Peripheral blood mononuclear cell (primary cell): ENCODE data around the genes PMS1 and MSTN.

DNA sequence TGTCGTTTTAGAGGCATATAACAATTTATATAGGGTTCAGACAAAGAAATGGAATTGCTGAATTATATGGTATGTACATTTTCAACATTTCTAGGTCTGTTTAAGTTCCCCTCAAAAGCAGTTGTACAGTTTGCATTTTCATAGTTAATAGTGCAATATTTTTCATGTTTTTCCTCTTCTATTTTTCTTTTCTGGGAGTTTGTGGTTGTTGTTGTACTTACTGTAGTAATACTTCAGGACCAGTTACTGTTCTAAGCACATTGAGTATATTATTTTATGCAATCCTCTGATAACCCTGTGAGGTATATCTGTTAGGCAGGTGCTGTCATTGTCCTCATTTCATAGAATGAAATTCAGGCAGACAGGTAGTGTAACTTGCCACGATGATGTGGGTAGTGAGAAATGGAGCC lies 22.8 kb downstream of the FAM171B start:
- PRO-cap, 8 experiments: no peak in any of the 8 experiments

DNA sequence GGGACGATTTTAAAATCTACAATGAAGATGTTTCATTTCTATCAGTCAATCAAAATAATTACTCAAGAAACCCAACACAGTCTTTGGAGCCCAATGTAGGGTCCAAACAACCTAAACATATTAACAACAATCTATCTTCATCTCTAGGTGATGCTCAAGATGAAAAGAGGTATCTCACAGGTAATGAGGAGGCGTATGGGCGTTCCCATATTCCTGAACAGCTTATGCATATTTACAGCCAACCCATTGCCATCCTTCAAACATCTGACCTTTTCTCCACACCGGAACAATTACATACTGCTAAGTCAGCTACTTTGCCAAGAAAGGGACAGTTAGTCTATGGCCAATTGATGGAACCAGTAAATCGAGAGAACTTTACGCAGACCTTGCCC lies 67.8 kb downstream of the FAM171B start:
- PRO-cap, 8 experiments: no peak in any of the 8 experiments

- PRO-cap, 8 experiments: peak in 2 of 8 experiments; most common minus-strand start chr2:187358145 (in 2)
Measured at GRCh38 chr2:187358011-187358438, 90.0 kb downstream of the CALCRL start.

- PRO-cap, 8 experiments: no peak in any of the 8 experiments
Measured at GRCh38 chr2:187404005-187404352, 44.1 kb downstream of the CALCRL start.

- PRO-cap, 8 experiments: no peak in any of the 8 experiments
Measured at GRCh38 chr2:187519191-187520242, 34.7 kb downstream of the TFPI start.

DNA sequence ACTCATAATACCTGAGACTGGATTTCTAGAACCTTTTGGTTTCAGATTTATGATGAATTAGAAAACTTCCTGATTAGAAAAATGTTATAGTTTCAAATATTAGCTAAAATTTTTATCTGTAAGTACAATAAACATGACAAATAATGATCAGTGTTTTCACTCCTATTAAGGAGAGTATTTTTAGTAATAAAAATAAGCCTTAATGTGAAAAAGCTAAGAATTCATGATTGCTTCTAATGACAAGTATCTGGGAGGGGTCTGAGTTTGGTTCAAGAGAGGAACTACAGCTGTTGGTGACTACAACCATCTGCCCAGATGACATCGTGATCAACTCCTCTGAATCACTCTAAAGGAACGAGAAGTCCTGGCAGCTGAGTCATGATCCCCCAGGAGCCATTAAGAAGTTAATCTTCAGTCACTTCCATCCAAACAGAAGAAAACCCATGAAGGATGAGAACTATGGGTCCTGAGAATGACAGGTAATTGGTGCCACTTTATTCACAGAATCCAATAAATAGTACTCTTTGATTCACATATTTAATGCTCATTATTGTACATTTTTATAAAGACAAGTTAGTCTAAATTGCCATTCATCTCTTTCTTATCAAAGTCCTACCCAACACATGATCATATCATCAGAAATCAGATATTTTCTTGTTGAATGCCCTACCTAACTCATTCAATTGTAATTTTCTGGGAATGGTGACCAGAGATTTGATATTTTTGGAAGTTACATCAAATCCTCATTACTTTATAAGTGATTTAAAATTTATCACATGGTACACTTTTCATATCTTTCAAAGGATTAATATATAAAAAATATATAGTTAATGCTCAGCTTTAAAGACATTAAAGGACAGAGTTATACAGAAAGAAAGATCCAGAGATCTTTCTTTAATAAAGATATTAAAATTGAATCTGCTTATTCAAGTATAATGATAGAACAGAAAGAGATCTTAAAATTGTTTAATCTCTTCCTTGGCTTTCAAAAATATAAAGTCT lies 6.7 kb downstream of the TFPI start:
- PRO-cap, 8 experiments: no peak in any of the 8 experiments

- PRO-cap, 8 experiments: no peak in any of the 8 experiments
Measured at GRCh38 chr2:187550858-187551538, 3.2 kb downstream of the TFPI start.

DNA sequence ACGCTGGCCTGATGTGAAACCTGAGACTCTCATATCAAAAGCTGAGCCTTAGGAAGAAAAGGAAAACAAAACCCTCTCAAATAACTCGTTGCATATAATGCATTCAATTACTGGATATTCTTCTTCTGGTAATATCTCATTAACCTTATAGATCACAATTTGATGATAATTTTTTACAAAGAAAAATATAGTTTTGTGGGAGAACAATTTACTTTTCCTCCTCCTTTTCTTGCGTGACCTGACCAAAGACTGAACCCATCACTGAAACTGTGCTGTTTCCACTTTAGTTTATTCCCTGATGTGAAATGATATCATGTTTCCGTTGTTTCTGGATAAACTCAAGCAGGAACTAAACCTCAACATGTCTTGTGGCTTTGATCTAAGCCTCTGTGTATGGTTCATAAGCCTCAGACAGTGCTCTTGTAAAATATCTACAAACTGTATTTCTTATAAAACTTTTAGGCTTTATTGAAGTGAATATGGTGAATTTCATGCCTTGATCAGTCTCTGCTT lies 332.5 kb downstream of the GULP1 start:
- PRO-cap, 8 experiments: no peak in any of the 8 experiments

- PRO-cap, 8 experiments: no peak in any of the 8 experiments
Measured at GRCh38 chr2:188966062-188966735, 8.0 kb upstream of the COL3A1 start.

DNA sequence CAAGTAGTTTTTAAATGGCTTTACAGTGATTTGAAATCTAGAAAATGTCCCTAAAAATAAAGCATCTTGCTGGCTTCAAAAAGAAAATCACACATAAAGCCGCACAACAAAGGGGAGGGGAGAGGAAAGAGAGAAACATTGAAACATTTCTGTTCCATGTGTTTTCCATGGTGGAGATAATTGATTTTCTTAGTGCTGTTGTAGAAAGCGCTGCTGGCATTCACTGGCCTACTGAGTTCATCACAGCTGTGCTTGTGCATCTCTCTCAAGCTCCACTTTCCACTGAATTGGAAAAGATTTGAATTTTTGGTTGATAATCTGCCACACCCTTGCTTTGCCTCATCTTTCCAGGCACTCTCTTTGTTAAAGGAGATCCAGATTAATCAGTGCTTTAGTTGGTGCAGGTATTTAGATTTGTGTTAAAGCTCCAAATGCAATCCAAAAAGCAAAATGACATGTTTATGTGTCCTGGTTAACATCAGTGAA lies 2.8 kb upstream of the COL3A1 start:
- PRO-cap, 8 experiments: no peak in any of the 8 experiments

DNA sequence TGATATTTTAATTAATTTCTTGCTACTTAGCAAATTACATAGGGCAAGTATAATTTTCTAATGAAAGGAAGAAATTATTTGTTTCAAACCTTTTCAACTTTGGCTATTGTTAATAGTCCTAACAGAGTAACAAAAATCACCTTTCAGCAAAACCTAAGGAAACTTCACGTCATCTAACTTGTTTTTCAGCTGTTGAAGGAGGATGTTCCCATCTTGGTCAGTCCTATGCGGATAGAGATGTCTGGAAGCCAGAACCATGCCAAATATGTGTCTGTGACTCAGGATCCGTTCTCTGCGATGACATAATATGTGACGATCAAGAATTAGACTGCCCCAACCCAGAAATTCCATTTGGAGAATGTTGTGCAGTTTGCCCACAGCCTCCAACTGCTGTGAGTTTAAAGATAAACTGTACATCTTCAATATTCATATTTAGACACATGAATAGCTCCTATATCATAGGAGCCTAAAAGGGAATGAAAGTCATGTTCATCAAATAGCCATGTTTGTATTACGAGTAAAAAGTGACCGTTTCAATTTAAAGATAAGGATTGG lies 10.5 kb downstream of the COL3A1 start:
- PRO-cap, 8 experiments: no peak in any of the 8 experiments

DNA sequence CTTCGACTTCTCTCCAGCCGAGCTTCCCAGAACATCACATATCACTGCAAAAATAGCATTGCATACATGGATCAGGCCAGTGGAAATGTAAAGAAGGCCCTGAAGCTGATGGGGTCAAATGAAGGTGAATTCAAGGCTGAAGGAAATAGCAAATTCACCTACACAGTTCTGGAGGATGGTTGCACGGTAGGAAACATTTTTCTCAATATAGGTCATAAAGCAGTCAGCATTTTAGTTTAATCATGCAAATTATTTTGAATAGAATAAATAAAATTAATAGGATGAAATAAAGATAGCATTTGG lies 36.5 kb downstream of the COL3A1 start:
- PRO-cap, 8 experiments: no peak in any of the 8 experiments

GRCh38 chr2:189021753-189022368 lies 47.7 kb downstream of the COL3A1 start:
- PRO-cap, 8 experiments: no peak in any of the 8 experiments

- PRO-cap, 8 experiments: no peak in any of the 8 experiments
Measured at GRCh38 chr2:189092813-189093358, 86.7 kb downstream of the COL5A2 start.

DNA sequence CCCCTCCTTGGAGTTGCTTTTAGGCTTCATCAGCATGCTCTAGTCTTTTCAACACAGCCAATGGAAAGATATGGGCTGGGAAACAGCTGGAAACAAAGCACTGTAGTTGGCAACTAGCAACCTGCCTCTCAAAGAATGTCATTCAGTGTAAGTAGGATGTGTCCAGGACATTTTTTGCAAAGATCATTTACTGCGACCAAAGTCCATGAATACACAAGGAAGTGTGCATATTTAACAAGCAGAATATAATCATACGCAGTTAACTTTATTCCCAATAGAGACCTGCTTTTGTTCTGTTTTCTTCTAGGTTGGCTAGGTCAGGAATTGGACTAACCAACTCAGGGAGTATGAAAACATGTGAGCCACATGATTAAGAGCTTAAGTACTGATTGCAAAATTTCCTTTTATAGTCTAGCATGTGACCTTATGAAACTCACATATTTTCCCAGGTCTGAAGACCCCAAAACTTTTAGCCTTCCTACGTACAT lies 57.8 kb downstream of the SLC40A1 start:
- PRO-cap, 8 experiments: no peak in any of the 8 experiments

GRCh38 chr2:189569234-189570081 lies 11.1 kb downstream of the SLC40A1 start:
- PRO-cap, 8 experiments: no peak in any of the 8 experiments

DNA sequence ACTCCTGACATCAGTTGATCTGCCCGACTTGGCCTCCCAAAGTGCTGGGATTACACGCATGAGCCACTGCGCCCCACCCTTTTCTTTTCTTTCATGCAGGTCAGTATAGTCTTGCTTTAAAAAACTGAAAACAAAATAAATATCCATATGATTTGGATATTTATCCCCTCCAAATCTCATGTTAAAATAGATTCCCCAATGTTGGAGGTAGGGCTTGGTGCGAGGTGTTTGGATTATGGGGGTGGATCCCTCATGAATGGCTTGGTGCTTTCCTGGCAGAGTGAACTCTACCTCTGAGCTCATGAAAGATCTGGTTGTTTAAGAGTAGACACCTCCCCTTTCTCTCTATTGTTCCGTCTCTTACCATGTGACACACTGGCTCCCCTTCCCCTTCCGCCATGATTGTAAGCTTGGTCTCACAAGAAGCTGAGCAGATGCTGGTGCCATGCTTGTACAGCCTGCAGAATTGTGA lies 1.1 kb downstream of the ANKAR start:
- PRO-cap, 8 experiments: no peak in any of the 8 experiments

GRCh38 chr2:189784214-189785139 lies at the start of gene PMS1:
PMS1 (plus strand) TSS chr2:189784450.
- PRO-cap, 8 experiments: peak in 8 of 8 experiments; most common plus-strand start chr2:189784504 (in 6); most common minus-strand start chr2:189784386 (in 4)

DNA sequence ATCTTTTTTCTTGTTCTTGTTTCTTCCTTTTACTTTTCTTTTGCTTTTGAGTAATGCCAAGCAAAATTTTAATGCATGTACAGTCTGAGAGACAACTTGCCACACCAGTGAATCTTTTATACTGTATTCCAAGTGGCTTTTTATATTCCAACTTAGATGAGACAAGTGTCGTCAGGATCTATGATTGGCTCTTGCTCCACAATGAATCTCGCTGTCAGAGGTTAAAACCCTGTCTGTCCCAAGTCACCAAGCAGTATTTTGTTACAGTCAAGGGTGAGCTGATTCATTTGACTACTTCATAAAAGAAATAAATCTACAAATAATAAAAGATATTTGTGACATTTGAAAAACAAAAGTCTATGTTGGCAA lies at the start of gene MSTN:
Gene MSTN, minus strand, starts transcription at position 115 of the 369 bp plus-strand sequence.
- PRO-cap, 8 experiments: no peak in any of the 8 experiments

DNA sequence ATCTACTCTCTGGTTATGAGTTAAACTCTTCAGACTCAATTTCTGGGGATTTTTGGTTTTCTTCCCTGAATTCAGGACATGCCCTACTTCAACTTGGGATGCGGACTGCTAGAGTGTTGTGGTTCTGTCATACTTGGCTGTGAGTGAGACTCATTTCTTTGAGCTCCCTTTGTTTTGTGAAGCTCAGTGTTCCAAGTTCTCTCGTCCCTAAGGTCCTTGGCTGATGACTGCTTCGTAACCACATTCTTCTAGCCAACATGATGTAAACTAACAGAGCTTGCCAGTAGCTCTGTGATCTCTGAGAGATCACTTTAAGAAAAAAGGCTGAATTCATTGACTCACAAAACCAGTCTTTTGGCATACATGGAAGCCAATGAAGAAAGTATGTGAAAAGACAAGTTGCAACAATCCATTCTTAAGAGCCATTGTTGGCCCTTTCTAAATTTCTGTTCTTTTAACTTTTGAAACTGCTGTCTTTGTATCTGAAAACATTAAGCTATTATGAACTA lies 21.2 kb upstream of the C2orf88 start:
- PRO-cap, 8 experiments: no peak in any of the 8 experiments